ENCODE results near the genes PIK3IP1, PATZ1, PRR14L and RFPL2.

GRCh38 chr22:31250641-31251326 lies 38.7 kb downstream of the LIMK2 start:
- PRO-cap, 3 experiments, result no peak in any of the 3 experiments
- RAMPAGE, long total RNA, result no peak
- RRBS, 2 experiments, result no CpG with 5 or more reads among the region's 5 CpGs

DNA sequence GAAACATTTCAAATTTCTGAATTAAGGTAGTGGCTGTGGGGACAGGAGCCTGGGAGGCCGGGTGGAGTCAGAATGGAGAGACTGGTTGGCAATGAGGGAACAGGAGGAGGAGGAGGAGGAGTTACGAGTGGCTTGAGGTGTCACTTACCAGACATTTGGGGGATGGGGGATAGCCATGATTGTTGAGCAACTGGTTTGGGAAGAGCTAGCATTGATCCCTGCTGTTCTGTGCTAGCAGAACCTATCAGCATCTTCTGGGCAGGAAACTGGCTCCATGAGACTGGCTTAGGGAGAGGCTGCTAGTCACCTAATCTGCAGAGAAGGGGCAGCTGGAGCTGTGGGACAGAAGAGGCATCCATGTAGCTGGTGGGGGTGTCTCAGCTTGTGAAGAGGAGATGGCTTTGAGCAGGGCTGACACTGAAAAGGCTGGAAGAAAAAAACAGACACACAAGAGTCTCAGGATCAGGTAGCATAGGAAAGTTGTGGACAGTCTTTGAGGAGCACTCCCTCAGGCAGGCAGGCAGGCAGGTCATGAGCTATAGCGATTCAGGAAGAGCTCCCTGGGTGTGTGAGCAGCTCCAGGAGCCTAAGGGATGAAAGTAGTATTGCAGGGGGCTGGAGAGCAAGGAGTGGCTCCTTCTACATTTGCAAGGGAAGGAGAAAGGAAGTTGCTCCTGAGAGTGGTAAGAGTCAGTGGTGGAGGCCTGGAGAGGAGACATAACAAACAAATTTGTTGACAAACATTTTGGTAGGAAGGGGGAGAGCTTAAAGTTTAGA lies 22.2 kb downstream of the PIK3IP1 start:
- PRO-cap, 3 experiments, result no peak in any of the 3 experiments
- RAMPAGE, long total RNA, result no peak
- RRBS, 2 experiments, result no CpG with 5 or more reads among the region's 3 CpGs

- PRO-cap, 3 experiments, result peak in 3 of 3 experiments; most common minus-strand start chr22:31292456 (in 2)
- RAMPAGE, long total RNA, result start-site peak on the minus strand at chr22:31292454-31292491, 15 and 8 reads in 2 replicates
- RRBS, 2 experiments, result no CpG with 5 or more reads among the region's 13 CpGs
Measured at GRCh38 chr22:31292250-31292842, at the start of gene PIK3IP1. TSS of gene PIK3IP1 (minus strand) at chr22:31292488.

DNA sequence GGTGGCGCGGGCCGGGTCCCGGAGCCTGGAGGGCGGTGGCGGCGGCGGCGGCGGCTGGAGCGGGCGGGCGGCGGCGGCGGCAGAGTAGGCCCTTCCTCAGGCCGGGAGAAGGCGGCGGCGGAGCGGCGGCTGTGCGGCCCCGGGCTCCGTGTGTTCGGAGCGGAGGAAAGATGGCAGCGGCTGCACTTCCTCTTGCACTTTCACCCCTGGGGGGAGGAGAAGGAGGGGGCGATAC lies at the start of gene PATZ1:
PATZ1 (minus strand) TSS at position 175 of the 235 bp plus-strand sequence.
- PRO-cap, 3 experiments, result peak in 3 of 3 experiments; most common minus-strand start position 154 of the sequence (in 2)
- RAMPAGE, long total RNA, result no peak
- RRBS, 2 experiments, result 2% methylated on average over 15 of the region's 29 CpGs

- PRO-cap, 3 experiments, result no peak in any of the 3 experiments
- RAMPAGE, long total RNA, result no peak
- RRBS, 2 experiments, result no CpG with 5 or more reads among the region's 5 CpGs
Measured at GRCh38 chr22:31585383-31586121, 76.5 kb downstream of the PISD start.

DNA sequence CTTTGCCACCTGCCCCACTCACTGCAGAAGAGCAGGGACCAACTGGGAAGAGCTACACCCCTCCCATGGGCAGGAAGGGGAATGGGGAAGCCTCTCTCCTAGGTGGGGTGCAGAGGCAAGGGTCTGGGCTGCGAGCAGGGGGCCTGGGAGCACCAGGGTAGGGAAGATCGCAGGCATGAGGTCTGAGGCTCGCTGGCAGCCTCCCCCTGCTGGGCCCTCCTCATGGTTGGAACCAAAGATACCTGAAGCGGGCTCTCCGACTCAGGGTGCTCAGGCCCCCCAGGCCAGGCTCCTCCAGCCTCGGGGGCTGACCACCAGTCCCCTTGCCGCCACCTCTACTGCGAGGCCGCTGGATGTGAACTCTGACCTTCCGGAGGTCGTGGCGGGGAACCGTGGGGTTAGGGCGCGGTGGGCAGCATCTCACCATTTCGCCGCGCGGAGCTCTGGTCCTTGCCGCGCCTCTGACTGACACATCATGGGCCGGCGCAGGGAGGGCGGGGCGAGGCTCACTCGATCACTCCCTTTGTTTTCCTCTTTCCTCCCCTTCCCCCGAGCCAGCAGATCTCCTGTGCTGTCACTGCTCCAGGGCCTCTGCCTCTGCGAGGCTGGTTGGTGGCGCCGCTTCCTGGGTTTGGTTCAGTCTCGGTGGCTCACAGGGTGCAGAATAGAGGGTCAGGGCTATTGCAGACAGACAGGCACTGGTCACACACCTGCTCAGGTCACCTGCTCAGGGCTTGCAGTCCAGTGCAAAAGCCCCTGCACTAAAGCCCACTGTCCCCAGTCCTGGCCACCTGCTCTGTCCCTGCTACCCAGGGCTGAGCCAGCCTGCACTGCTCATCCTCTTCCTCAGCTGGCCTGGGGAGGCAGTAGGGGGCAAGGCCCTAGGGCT lies 36.4 kb downstream of the PISD start:
- PRO-cap, 3 experiments, result peak in 1 of 3 experiments; most common plus-strand start position 560 of the sequence (in 1); most common minus-strand start position 445 of the sequence (in 1)
- RAMPAGE, long total RNA, result no peak
- RRBS, 2 experiments, result 33 to 44% methylated on average over 8 of the region's 31 CpGs

DNA sequence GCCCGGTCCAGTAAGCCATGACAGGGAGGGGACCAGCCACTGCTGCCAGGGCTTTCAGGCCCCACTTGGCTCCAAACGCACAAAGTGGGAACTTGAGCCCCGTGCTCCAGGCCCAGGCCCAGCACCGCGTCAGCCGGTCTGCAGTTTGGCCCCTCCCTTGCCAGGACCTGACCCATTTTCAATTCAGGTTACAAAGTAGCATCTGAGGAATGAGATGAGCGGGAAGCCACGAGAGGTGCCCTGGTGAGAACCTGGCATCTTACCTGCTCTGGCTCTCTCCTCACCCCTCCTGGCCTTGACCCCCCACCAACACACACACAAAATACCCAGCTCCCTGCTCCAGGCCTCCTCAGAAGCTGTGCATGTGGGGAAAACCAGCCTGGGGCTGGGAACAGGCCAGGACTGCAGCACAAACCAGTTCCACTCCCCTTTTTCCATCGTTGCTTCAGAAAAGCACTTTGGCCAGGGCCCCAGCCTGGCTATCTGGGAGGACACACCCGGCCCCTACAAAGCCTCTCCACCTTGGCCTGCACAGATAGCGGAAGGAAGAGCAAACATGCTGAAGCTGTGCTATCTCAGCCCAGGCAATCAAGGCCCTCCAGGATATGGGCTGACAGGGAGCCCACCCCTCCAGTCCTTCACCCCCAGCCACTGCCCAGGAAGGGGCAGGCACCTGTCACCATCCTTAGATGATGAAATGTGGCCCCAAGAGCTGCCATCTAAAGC lies 35.6 kb downstream of the PISD start:
- PRO-cap, 3 experiments, result no peak in any of the 3 experiments
- RAMPAGE, long total RNA, result no peak
- RRBS, 2 experiments, result 0 to 5% methylated on average over 1 to 5 of the region's 11 CpGs

- PRO-cap, 3 experiments, result no peak in any of the 3 experiments
- RAMPAGE, long total RNA, result no peak
- RRBS, 2 experiments, result no CpG with 5 or more reads among the region's 5 CpGs
Measured at GRCh38 chr22:31635083-31635482, 26.9 kb downstream of the PISD start.

DNA sequence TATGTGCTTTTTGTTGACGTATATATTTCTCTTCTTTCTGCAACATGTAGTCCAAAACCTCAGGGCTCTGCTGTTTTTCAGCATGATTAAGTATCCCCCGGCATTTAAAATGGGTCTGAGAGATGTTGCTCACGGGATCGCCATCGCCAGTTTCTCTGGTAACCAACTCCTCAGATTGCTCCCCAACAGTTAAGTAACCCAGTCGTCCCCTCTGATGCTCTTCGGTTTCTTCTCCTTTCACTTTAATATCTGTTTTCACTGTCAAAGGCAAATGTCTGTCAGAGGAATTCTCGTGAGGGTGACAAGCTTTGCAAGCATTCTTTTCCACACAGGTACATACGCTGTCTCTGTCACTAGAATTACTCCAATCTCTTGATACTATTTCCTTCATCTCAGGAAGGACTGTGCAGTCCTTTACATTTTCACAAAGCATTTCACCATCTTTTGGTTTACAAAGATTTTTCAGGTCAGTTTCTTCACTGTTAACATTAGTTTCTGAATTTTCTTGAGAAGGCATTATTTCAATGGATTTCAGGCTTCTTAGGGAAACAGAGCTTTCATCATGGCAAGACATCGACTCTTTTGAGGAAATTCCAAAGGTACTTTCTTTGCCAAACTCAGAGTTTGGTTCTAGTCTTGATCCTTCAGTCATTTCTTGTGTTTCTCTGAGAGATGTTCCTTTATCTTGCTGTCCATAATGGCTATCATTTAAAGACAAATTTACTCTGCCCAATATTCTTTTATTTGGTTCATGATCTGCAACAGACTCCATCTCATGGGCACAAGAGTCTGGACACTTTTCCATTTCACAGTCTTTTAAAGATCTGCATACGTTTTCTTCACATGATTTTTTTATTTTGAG lies 36.1 kb downstream of the PRR14L start:
- PRO-cap, 3 experiments, result no peak in any of the 3 experiments
- RAMPAGE, long total RNA, result no peak
- RRBS, 2 experiments, result no CpG with 5 or more reads among the region's 11 CpGs

DNA sequence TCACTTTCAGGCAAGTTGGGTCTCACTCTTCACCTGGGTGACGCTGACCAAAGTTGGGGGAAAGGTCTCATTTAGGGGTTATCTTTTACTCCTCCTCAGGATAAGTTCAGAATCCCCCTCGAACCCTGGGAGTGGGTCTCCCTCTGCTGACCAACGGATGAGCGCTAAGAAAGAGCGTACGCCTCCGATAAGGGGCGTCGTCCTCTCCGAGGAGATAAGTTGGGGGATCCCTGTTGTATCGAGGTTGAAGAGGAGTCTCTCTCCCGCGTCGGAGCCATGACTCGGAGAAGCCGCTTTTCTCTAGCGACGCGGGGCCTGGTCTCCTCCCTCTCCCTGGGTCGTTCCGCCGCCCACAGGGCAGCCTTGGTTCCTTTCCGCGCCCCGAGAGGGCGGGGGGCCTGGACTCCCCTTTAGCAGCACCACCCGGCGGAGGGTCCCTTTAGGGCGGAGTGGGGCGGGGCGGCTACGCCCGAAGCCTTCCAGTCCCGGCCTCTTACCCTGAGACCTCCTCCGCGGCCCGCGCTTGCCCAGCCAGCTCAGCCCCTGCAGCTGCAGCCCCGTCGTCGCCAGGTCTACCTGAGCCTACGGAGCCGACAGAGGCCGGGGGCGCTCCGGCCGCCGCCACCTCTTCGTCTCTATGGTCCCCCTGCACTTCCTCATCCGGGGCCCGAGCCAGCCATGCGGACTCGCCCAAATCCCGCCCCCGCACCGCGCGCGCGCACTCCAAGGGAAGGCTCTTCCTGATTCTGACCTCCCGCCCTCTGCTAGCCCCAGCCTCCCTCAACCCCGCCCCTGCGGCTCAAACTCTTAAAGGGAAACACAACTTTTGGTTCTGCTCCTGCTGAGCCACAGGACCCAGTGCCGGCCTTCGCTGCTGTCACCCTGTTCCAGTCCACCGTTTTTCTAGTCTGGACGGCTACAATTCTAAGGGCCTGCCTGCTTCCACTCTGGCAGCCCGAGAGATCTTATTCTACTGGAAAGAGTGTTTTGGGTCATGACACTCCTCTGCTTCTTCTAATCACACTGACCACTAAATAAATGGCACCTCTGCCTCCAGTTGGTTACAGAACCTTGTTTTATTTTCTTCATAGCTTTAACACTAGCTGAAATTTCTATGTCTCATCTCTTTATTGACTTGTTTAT lies at the start of gene PRR14L:
PRR14L (minus strand) TSS at position 637 of the 1,143 bp plus-strand sequence.
- PRO-cap, 3 experiments, result peak in 3 of 3 experiments; most common plus-strand start position 835 of the sequence (in 1); most common minus-strand start position 637 of the sequence (in 3)
- RAMPAGE, long total RNA, result no peak
- RRBS, 2 experiments, result 2 to 3% methylated on average over 20 of the region's 68 CpGs

DNA sequence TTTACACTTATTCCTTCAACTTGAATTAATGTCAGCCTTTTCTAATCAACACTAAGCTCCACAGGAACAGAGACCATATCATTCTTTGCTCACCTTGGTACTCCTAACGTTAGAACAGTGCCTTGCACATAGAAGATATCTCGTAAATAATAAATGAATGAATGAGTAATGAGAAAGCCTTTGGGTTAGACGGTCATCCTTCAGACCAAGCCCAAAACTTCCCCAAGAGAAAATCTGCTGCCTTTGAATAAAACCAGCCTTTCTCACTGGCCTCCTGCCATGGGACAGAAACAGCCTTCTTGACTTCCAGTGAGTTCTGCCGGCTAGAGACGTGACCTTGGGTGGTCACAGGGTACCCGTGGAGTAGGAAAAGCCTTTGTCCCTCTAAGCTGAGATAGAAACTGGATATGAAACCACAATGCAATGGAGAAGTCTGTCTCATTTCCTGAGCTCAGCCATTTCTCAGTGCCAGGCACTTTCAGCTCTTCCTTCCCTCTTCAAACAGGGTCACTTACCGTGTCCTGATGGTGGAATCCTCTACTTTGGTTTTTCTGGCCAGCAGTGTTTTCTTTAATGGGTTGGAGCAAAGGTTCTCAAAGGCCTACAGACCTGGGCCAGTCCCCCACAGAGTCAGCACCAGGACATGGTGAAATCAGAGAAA lies 21.2 kb upstream of the YWHAH start:
- PRO-cap, 3 experiments, result no peak in any of the 3 experiments
- RAMPAGE, long total RNA, result no peak
- RRBS, 2 experiments, result no CpG with 5 or more reads among the region's 7 CpGs

DNA sequence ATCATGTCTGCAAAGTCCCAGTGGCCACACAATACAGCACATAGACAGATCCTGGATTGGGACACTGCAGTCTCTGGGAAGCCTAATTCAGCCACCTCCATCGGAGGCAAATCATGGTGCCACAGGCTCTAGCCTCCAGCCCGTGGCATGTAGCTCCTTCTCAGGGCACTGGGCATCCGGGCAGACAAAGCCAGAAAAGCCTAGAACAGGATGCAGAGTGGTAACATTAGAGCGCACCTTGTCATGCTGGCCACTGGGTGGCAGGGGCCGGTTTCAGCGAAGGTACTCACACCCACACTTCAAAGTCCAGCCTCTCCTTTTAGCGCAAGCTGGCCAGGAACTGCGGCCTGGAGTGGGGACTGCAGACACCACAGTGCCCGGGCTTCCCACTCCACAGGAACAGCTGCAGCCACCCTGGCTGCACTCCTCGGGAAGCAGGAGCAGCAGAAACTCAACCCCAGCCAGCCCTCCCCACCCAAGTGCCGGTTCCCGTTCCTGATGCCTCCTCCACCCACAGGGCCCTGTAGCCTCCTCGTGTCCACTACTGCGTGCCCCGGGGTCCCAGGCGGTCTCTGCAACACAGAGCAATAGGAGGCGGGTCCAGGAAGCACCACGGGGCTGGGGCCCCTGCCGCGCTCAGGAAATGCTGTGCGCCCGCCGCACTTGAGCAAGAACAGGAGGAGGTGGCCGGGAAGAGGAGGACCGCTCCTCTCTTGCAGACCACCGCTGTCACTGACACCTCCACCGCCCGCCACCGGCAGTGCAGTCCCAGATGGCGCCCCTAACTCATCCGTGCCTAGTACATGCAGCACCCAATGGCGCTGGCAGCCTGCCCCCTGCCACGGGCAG lies 2.3 kb downstream of the RFPL2 start:
- PRO-cap, 3 experiments, result no peak in any of the 3 experiments
- RAMPAGE, long total RNA, result no peak
- RRBS, 2 experiments, result 4 to 5% methylated on average over 13 to 14 of the region's 33 CpGs

GRCh38 chr22:32204438-32205452 lies at the start of gene RFPL2:
TSS of gene RFPL2 (minus strand) at chr22:32205073.
- PRO-cap, 3 experiments, result no peak in any of the 3 experiments
- RAMPAGE, long total RNA, result no peak
- RRBS, 2 experiments, result 28 to 30% methylated on average over 1 of the region's 49 CpGs

DNA sequence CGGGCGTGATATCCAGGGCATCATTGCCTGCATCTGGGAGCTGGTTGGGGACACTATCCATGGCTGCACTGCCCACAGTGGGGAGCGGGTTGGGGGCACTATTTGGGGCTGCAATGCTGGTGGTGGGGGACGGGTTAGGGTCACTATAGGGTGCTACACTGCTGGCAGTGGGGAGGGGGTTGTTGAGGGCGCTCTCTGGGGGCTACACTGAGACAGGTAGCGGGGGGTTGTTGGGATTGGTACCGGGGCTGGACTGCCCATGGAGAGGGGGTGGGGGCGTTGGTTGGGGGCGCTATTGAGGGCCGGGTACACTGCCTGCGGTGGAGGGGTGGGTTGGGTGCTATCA lies 763 bp upstream of the RFPL2 start:
- PRO-cap, 3 experiments, result no peak in any of the 3 experiments
- RAMPAGE, long total RNA, result no peak
- RRBS, 2 experiments, result 75 to 79% methylated on average over 4 of the region's 11 CpGs

DNA sequence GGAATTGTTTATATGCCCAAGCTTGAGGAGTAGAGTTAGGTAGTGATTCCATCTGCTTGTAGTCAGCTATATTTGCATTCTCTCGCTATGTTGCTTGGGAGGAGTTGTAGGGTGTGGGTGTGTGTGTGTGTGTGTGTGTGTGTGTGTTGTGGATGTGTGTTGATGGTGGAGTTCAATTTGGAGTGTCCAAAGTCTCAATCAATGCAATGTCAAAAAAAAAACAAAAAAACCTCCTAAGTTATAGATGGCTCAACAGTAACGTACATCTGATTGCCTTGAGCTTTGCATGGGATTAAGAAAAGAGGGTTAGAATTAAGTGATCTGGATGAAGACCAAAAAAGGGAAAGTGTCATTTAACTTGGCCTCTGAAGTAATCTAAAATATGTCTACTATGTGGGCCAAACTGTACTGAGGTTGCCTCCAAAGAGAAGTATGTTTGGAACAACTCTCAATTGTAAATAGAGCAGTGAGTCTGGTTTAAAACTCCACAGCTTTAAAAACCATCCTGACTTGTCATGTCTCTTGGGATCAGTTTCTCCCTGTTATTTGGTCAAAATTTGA lies 11.5 kb upstream of the RTCB start:
- PRO-cap, 3 experiments, result no peak in any of the 3 experiments
- RAMPAGE, long total RNA, result no peak
- RRBS, 2 experiments, result no CpG with 5 or more reads among the region's 2 CpGs

GRCh38 chr22:32475487-32476129 lies 997 bp downstream of the FBXO7 start:
- PRO-cap, 3 experiments, result no peak in any of the 3 experiments
- RAMPAGE, long total RNA, result no peak
- RRBS, 2 experiments, result no CpG with 5 or more reads among the region's 19 CpGs

- PRO-cap, 3 experiments, result no peak in any of the 3 experiments
- RAMPAGE, long total RNA, result no peak
- RRBS, 2 experiments, result no CpG with 5 or more reads among the region's 3 CpGs
Measured at GRCh38 chr22:32555235-32555770, 80.7 kb downstream of the FBXO7 start.

GRCh38 chr22:32575417-32575996 lies 100.9 kb downstream of the FBXO7 start:
- PRO-cap, 3 experiments, result no peak in any of the 3 experiments
- RAMPAGE, long total RNA, result no peak
- RRBS, 2 experiments, result no CpG with 5 or more reads among the region's 11 CpGs

- PRO-cap, 3 experiments, result no peak in any of the 3 experiments
- RAMPAGE, long total RNA, result no peak
- RRBS, 2 experiments, result no CpG with 5 or more reads among the region's 27 CpGs
Measured at GRCh38 chr22:32603483-32604665, 129.3 kb downstream of the FBXO7 start.

DNA sequence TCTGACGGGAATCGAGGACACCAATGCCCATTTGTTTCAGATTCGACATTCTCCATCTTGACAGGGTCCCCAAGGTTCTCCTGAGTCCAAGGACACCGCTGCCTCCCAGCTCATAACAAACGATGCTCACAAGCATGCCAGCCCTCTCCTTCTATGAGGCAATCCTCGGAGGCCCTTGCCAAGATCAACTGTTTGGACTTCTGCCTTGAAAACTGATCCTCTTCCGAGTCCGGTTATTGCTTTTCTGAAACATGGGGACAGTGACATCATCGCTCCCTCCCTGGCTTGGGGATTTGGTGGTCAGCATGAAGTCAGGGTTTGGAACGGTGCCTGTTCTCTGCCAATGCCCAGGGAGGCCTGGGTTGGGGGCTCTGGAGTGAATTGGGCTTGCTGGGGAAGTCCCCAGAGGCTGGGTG lies 149.3 kb downstream of the FBXO7 start:
- PRO-cap, 3 experiments, result no peak in any of the 3 experiments
- RAMPAGE, long total RNA, result no peak
- RRBS, 2 experiments, result no CpG with 5 or more reads among the region's 10 CpGs